Measurements from ENCODE around the gene EGFR.

DNA sequence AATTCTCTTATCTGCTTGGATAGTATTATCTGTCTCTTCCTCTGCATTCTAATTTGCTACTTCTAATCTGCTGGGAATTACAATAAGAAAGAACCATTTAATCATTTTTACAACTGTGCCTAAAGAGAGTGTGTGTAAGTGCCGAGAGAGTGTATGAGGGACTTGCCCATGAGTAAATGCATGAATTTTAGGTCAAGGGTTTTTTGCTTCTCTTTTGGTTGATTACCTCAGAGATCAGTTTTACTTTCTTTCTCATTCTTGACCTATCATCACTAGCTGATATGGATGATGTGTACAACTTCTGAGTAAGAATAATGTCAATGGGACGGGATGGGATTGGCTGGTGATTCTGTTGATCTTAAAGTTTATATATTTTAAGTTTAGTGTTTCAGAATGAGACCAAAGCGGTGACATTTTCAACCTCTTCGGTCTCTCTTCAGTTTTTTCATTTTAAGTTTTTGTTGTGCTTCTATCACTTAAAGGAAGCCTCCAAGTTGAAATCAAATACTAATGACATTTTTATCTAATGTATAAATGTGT is 47.8 kb downstream of the IKZF1 start:
- PRO-cap, result bidirectional peak, plus-strand start at position 320 of the sequence, minus-strand start at position 178 of the sequence

DNA sequence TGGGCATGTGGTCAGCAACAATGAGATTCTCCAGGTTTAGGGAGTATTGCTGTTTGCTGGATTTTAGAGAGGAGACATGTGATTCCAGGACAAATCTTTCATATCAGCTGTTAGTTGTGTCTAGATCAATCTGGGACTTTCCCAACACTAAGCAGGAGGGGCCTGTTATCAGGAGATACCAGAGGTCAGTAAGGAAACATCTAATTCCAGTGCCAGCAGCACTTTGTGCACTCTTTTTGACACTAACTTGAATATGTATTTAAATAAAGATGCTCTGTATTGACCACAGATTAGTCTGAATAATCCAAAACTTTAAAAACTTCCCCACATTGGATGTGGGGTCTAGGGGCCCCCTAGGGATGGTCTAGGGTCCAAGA is 6.3 kb upstream of the FIGNL1 start:
- PRO-cap, result no peak

DNA sequence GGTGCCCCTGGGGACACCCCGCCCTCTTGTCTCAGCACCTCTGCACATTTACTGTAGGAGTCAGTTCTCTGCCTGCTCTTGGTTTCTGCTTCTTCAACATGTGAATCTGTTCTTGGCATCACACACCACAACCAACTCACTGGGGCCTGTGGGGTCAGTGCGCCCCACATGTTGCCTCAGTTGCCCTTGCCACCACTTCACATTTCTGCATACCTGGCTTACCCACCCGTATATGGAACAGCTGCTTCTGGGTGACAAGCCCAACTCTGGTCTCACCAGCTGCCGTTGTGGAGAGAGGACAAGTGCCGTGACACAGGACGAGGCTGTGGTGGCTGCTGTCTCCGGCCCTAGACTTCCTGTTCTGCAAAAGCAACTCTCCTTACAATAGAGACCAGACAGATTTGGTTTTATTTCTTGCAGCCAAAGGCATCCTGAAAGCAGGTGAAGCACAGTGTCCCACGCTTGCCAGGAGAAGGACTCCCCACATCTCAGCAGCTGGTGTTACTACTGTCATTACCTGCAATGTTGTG is 96.4 kb upstream of the DDC start:
- PRO-cap, result no peak

DNA sequence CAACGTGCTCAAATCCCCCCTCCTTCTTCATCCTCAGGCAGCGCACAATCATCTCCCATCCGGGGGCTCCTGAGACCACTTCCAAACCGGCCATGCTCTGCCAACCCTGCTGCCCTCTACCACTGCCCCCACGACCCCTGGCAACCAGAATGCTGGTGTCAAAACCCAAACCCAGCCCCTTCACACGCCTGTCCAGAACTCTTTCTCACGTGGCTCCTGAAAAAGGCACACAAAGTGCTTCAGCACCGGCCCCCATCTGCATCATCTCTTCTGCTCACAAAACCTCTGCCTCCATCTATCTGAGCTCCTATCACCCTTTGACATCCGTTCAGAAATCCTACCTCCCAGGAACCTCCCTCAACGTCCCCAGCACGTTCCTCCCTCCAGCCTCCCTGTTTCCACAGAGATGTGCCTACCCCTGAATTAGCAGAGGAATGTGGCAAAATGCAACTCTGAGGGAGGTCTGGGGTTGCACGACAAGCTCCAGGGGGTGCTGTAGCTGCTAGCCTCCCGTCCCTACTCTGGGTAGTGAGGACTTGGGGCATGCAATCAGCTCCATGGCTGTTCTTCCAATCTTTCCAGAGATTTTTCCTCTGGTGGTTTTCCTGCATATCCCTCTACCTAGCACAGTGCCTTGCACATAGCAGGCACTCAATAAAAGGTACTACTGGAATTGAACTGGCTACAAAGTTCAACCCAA is 108.5 kb upstream of the DDC start:
- PRO-cap, result no peak

DNA sequence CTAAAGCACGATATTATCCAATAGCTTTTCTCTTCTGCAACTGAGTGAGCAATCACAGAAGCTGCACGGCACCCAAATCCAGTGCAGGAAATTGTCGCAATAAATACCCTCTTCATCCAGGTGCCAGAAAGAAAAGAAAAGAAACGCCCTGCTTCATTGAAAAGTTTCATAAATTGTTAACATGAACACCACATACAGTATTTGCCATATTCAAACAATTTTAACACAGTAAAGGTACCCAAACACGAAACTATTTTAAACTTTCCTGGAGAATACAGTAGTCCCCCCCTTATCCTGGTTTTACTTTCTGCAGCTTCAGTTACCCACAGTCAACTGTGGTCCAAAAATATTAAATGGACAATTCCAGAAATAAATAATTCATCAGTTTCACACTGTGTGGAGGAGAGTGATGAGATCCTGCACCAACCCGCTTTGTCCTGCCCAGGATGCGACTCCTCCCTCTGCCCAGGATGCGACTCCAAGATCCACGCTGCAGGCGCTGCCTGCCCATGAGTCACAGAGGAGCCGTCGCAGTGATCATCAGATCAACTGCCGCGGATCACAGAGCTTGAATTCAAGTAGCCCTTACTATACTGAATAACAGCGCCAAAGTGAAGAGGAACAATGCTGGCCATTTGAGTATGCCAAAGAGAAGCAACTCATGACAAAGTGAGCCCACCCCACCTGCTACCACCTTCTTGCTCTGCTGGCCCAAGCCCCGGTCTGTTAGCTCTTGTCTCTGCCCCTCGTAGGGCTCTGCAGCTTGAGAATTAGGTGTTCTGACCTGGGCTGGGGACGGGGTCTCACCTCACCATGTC is 61.6 kb downstream of the GRB10 start:
- PRO-cap, result unidirectional peak, plus-strand start at position 510 of the sequence

GRCh38 chr7:50781941-50782371 is 740 bp downstream of the GRB10 start:
- PRO-cap, result no peak

- PRO-cap, result no peak
These were observed 235.3 kb downstream of the COBL start for GRCh38 chr7:51081342-51081680.

GRCh38 chr7:51327521-51327865 is 10.9 kb upstream of the COBL start:
- PRO-cap, result no peak

DNA sequence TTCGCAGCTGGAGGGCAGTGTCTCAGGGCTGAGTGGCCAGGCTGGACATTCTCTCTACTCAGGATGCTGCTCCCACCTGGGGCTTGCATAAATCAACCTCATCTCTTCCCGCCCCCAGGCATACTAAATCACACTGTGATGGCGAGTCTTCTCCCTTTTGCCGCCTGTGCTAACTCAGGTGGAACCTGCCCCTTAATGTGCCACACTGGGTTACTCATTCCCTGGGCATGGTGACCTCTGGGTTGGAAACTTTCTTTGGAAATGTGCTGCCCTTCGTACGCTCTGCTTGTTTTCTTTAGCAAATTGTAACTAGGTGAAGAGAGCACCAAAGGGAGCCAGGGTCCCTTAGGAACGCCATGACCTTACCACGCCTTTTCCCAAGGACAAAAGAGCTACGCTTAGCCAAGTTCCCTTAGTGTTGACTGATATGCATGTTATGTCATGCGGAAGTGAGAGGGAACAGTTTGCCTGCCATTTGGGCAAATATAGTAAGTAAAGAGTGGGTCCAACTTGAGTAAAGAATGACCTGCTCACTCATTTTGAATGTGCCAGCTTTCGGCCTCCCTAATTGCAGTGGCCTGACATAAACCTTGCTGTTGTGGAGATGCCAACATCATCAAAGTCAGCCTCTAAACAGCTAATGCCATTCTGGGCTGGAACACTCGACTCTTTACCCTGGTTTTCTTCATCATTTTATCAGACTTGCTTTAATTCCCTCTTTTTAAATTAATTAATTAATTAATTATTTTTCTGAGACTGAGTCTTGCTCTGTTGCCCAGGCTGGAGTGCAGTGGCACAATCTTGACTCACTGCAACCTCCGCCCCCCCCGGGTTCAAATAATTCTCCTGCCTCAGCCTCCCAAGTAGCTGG is 40.6 kb upstream of the COBL start:
- PRO-cap, result no peak

DNA sequence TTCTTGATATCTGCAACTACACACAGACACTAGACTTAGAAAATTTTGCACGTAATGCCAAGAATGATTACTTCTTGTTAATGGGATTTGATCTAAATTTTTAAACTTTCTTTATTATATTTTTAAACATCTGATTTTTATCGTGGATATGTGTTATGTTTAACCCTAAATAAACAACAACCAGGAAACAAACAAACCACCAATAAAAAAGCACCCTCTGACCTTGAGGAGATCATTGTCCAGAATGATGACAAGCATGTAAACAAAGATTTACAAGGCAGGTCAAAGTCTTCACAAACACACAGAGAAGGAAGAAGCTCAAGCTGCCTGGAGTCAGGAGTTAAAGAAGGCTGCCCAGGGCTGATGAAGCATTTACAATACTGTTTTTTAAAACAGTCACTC is 31.1 kb upstream of the EGFR start:
- PRO-cap, result no peak

GRCh38 chr7:55018407-55019387 is at the start of gene EGFR:
Gene EGFR (plus strand): TSS chr7:55019017.
- PRO-cap, result bidirectional peak, plus-strand start at chr7:55019017, minus-strand start at chr7:55018928

DNA sequence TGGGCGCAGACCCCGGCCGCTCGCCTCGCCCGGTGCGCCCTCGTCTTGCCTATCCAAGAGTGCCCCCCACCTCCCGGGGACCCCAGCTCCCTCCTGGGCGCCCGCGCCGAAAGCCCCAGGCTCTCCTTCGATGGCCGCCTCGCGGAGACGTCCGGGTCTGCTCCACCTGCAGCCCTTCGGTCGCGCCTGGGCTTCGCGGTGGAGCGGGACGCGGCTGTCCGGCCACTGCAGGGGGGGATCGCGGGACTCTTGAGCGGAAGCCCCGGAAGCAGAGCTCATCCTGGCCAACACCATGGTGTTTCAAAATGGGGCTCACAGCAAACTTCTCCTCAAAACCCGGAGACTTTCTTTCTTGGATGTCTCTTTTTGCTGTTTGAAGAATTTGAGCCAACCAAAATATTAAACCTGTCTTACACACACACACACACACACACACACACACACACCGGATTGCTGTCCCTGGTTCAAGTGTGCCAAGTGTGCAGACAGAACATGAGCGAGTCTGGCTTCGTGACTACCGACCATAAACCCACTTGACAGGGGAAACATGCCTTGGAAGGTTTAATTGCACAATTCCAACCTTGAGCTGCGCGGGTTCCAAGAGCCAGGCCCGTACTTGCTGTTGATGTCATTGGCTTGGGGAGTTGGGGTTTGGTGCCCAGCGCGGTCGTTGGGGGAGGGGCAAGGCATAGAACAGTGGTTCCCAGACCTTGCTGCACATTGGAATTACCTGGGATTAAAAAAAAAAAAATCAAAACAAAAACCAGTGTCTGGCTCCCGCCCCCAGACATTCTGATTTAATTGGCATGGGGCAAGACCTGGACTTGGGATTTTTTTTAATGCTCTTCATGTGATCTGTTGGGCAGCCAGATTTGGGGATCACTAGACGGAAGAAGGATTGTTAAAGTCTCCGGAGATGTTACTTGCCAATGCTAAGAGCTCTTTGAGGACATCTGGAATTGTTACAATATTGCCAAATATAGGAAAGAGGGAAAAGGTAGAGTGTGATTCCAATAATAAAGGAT is 1.6 kb downstream of the EGFR start:
- PRO-cap, result unidirectional peak, minus-strand start at position 525 of the sequence; unidirectional peak, minus-strand start at position 799 of the sequence

DNA sequence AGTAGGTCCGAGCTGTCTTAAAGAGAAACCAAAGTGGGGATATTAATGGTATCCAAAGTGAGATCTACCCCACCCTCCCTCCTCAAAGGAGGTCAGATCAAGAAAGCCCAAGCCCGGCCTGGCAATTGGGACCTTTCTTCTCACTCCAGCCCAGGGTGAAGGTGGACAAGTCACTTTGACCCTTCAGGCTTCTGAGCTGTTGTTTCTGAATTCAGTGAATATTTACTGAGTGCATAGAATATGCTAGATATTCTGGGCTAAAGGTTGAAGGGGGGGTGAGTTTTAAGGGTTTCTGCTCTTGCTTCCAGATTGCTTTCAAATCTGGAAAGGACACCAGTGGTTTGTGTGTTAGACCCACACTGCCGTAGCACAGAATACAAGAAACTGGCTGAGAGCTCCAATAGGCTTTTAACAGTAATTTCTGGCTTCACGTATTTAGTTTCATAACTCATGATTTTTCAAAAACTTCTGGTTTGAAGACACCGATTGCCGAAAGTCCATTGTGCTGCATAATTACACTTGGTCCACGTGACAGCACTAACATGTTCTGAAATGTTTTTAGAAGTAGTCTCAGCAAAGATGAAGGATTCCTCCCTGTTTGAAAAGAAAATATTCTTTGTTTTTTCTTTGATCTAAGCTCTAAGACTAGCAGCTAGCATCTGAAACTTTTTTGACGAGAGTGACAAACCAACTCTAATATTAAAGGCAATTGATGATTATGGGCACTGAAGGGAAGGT is 3.7 kb downstream of the EGFR start:
- PRO-cap, result unidirectional peak, minus-strand start at position 376 of the sequence

DNA sequence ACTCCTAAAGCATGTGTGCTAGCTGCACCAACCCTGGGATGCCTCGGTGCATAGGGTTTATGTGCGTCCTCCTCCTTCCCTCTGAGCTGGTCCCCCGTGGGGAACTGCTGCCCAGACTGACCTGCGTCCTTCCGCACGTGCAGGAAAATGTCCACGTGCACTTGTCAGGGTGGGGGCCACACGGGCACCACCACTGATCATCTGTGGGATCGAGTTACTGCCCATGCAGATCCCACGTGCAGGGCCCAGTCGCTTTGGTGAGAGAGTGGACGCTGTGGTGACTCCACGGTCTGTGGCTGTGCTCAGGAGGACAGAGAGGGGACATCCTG is 59.6 kb downstream of the EGFR start:
- PRO-cap, result no peak

DNA sequence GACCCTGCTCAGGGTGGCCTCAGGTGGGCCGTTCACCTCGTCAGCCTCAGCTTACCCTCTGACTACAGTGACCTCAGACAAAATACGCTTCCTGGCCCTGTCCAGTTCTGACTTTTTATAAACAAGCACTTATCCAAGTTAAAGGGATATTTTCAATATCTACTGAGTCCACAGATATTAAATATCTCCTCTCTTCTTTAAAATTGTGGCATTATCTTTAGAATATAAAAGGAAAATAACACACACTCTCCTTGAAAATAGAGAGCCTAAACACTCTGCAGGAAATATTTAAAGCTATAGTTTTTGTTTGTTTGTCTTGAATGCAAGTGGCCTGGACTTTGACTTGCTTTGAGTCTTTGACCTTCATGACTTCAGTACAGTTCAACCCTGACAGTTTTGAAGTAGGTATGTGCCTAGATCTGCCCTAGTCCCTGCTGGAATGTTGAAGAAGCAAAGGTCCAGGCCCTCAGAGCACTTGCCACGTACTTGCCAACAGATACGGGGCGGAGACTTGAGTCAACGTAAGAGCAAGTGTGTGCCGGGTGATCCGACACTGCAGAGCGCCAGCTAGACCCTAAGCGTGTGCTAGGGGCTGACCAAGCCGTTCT is 159.8 kb downstream of the EGFR start:
- PRO-cap, result no peak

DNA sequence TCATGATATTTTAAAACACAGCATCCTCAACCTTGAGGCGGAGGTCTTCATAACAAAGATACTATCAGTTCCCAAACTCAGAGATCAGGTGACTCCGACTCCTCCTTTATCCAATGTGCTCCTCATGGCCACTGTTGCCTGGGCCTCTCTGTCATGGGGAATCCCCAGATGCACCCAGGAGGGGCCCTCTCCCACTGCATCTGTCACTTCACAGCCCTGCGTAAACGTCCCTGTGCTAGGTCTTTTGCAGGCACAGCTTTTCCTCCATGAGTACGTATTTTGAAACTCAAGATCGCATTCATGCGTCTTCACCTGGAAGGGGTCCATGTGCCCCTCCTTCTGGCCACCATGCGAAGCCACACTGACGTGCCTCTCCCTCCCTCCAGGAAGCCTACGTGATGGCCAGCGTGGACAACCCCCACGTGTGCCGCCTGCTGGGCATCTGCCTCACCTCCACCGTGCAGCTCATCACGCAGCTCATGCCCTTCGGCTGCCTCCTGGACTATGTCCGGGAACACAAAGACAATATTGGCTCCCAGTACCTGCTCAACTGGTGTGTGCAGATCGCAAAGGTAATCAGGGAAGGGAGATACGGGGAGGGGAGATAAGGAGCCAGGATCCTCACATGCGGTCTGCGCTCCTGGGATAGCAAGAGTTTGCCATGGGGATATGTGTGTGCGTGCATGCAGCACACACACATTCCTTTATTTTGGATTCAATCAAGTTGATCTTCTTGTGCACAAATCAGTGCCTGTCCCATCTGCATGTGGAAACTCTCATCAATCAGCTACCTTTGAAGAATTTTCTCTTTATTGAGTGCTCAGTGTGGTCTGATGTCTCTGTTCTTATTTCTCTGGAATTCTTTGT is 162.3 kb downstream of the EGFR start:
- PRO-cap, result no peak

- PRO-cap, result no peak
These were observed 159.0 kb upstream of the LANCL2 start for GRCh38 chr7:55205707-55206956.

- PRO-cap, result no peak
These were observed 1.7 kb downstream of the LANCL2 start for GRCh38 chr7:55366759-55367319.

DNA sequence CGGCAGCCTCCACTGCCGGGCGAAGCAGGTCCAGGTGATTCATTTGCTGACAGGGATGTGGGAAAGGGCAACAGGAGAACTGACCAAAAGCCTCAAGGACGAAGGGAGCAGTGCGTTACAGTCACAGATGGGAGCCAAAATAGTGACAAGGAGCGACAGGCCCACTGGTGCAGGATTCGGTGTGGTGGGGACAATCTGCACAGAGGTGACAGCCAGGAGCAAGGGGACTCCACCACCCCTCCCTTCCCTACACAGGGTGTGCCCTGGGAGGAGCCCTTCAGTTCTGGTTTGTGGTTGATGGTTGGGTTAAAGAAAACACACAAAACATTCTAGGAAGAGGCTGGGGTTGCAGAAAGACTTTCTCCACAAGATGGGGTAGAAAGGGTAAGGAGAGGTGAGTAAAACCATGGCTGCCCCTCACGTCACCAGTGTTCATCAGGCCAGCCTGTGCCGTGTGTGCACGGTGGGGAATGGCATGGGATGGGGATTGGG is 96.9 kb downstream of the VOPP1 start:
- PRO-cap, result no peak

GRCh38 chr7:55545234-55546080 is 26.8 kb downstream of the VOPP1 start:
- PRO-cap, result no peak

Data from bronchial lymph node (tissue), 1 donor.